Left ventricle myocardium (tissue), 1 donor: Measurements from ENCODE around the gene IARS2.

- PRO-cap: no peak
Measured at GRCh38 chr1:219403792-219404335, 209.0 kb downstream of the ZC3H11B start.

- PRO-cap: no peak
Measured at GRCh38 chr1:219927621-219928382, 555 bp downstream of the SLC30A10 start.

- PRO-cap: no peak
Measured at GRCh38 chr1:219954899-219955474, 26.6 kb upstream of the SLC30A10 start.

GRCh38 chr1:219979898-219980777 is 51.8 kb upstream of the SLC30A10 start:
- PRO-cap: no peak

GRCh38 chr1:220093900-220094970 is at the start of gene IARS2:
Gene IARS2 (plus strand): TSS chr1:220094132.
- PRO-cap: bidirectional peak, plus-strand start at chr1:220094170, minus-strand start at chr1:220093987; unidirectional peak, minus-strand start at chr1:220094538

DNA sequence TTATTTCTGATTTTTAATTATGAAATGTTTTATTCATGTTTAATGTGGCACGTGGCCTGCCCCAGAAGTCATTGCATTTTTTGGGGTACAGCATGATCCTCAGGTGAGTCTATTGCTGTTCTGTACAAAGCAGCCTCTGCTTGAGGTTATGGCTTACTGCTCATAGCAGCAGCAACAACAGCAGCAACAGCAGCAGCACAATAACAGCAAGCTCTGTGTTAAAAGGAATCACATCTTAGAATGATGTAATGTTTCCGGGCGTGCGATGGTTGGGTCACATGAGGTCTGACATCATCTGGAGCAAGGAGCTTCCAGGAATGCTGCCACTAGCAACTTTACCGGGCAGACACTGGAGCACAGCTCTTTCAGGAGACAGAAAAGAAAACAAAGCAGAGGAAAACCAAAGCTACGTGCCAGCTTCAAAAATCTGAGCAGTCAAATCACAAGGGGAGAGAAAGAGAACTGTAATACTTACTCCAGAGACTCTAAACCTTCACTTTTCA is 28.1 kb upstream of the RAB3GAP2 start:
- PRO-cap: bidirectional peak, plus-strand start at position 326 of the sequence, minus-strand start at position 242 of the sequence

DNA sequence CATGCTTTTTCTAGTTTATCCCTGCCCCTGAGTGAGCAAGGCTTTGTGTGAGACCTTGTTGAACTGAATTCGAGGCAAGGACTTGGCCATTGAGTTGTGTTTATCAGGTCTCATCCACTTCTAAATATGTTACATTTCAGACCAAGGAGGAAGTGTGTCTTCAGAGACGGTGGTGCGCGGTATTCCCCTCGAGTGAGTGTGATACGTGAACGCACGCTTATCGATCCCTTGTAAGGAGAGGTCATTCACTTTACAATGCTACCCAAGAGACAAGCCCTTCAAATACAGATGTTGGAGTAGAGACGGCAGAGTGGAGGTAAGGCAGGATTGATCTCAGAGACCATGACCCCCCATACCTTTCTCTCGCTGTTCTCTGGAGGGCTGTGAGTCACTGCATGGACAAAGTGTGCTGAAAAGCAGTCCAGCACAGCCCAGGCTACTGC is 16.5 kb upstream of the MTARC1 start:
- PRO-cap: no peak

DNA sequence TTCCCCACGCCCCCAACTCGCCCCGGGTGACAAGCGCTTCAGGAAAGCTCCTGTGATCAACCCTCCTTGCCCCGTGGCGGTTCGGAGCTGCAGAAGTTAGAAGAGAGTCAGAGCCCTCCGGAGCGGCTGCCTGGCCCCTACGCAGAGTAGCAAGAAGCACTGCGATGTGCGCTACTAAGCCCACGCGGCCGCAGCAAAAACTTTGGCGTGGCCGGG is 281 bp upstream of the HLX start:
- PRO-cap: bidirectional peak, plus-strand start outside the sequence, minus-strand start at position 168 of the sequence

GRCh38 chr1:221098876-221099551 is 219.8 kb downstream of the HLX start:
- PRO-cap: no peak

- PRO-cap: no peak
Measured at GRCh38 chr1:221394350-221394737, 347.5 kb downstream of the DUSP10 start.

DNA sequence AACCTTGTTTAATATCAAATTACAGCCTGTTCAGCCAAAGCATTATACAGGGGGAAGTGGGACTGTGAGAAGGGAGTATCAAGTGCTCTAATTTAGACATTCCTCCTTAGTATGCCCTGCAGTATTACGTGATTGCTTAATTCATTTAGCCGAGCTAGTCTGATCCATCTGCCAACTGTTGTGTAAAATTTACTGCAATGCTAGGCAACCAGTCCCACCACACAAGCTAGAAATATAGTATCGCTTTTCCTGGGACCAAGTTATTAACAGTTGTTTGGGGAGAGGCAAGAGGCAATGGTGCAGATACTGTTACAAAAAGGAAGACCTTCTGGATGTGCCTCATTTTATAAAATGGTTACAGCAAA is 283.4 kb downstream of the DUSP10 start:
- PRO-cap: no peak

GRCh38 chr1:221552731-221553304 is 189.1 kb downstream of the DUSP10 start:
- PRO-cap: no peak

- PRO-cap: no peak
Measured at GRCh38 chr1:221621146-221621650, 120.7 kb downstream of the DUSP10 start.

DNA sequence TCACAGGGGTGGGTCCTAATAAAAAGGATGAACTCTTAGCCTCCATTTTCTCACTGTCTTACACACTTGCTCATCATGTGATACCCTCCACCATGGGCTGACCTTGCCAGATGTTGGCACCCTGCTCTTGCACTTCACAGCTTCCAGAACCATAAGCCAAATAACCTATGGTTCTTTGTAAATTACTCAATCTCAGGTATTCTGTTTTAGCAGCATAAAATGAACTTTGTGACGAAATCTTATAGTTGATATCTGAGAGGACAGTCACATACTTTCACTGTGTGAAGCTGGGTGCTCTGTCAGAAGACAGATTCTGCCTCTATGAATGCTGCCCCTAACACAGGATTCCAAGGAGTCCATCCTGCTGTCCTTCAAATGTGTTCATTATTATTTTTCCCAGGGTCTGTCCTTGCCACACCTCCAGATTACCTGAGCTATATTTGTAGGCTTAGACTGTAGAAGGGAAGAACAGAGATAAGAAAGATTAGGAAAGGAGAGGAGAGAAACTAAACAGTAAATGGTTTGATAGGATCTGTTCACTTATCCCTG is 13.8 kb downstream of the DUSP10 start:
- PRO-cap: no peak

DNA sequence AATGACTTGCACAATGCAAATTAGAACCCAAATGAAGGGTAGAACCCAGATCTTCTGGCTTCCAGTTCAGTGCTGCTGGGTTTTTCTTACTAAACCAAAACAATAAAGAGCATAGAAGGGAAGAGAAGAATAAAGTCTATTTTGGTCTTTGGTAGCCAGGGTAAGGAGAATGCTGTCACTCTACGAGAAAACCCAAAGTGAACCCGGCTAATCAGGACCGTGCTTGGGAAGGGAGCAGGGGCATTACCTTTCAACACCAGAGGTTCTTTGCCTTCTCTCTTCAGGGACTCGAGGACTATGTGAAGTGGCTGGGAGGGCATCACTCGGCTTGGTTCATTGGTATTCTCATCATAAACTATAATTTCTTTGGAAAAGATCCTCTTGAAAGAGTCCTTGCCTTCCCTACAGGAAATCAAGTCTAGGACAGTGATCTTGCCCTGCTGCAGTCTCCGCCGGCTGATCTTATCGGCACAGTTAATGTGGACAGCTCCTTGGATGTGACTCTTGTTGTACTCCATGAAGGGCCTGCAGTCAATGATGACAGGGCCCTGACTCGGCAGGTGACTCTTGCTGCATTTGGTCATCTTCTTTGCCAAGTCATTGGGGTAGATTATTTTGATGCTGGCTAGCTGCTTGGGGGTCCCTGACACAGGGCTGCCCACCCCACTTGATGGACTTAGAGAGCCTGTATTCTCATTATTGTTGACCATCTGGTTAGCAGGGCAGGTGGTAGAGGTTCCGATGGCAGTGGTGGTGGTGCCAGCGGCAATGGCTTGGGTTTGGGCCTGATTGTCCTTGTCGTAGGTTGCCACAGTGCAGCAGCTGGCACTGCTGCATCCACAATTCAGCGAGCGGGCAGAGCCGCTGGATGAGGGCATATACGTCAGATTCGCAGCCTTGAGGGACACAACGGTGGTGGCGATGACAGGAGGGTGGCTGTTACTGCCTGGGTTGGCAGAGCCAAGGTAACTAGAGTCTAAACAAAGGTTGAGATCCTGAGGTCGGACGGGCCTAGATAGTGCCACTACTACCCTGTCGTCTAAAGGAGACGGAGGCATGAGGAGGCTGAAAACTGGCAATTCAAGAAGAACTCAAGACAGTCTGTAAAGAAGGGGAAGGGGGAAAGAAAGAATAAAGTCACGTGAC is 2.8 kb downstream of the DUSP10 start:
- PRO-cap: no peak

- PRO-cap: no peak
Measured at GRCh38 chr1:221793272-221794081, 51.6 kb upstream of the DUSP10 start.

DNA sequence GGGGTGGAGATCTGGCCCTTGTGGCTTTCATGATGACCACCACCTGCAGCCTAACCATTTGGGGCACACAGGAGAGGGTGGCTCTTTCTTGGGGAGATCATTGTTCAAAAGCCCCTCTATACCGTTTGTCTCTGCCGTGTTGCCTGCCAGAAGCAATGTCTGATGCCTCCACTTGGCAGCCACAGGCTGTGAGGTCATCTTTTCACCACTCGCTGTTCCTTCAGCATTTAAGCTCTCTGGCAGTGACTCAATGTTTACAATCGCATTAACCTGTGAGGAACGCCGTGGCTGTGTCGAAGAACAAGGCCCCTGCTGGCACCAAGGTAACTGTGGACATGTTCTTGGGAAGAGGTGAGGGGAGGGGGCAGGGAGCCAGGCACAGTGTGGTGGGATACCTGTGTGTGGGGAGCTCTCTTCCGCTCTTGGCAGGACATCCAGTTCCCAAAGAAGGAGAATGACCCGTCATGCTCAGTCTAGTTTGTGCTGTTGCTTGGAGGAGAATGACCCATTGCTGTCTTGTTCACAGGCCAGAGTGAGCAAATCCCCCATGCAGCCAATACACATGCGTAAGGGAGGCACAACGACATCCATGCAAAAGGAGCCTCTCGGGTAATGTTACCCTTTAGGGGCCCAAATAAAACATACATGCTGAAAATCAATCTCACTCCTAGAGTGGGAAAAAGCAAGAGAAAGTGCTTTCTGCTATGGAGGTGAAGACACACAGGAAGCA is 104.1 kb upstream of the DUSP10 start:
- PRO-cap: no peak

GRCh38 chr1:221886962-221887798 is 145.3 kb upstream of the DUSP10 start:
- PRO-cap: no peak

DNA sequence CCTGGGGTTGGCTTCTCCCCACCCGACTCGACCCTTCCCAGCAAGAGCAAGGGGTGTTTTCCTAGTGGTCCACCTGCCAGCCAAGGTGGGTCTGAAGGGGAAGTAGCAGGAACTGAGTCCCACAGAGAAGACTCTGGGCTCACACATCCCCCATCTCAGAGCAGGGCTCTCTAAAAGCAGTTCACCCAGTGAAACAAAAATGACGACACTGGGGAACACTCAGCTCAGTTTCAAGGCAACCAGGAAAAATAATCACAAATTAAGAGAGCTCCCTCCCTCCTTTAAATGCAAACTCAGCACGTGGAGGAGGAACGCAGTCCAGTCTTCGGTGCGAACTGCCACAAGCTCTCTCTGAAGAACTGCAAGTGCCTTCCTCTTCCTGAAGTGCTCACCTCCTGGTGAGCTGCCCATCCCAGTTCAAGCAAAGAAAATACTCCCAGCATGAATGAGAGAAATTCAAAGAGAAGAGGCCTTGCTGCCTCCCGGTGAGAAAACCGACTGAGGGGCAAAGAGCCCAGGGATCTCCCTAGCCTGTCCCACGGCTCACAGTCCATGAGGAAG is 281.6 kb downstream of the HHIPL2 start:
- PRO-cap: no peak

DNA sequence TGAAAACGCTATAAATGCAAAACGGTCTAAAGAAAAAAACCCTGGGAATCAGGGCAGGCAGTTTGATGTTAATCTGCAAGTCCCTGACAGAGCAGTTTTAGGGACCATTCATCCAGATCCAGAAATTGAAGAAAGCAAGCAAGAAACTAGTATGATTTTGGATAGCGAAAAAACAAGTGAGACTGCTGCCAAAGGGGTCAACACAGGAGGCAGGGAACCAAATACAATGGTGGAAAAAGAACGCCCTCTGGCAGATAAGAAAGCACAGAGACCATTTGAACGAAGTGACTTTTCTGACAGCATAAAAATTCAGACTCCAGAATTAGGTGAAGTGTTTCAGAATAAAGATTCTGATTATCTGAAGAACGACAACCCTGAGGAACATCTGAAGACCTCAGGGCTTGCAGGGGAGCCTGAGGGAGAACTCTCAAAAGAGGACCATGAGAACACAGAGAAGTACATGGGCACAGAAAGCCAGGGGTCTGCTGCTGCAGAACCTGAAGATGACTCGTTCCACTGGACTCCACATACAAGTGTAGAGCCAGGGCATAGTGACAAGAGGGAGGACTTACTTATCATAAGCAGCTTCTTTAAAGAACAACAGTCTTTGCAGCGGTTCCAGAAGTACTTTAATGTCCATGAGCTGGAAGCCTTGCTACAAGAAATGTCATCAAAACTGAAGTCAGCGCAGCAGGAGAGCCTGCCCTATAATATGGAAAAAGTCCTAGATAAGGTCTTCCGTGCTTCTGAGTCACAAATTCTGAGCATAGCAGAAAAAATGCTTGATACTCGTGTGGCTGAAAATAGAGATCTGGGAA is 11.7 kb downstream of the MIA3 start:
- PRO-cap: no peak